Thyroid gland (tissue), 7 donors: Measurements from ENCODE around the genes DEPDC7 and KIAA1549L.

GRCh38 chr11:32440878-32441335, 5.6 kb upstream of the WT1 start:
- PRO-cap, 2 experiments, result no peak in any of the 2 experiments
- RAMPAGE, long total RNA, 5 experiments, result no peak in any of the 5 experiments

DNA sequence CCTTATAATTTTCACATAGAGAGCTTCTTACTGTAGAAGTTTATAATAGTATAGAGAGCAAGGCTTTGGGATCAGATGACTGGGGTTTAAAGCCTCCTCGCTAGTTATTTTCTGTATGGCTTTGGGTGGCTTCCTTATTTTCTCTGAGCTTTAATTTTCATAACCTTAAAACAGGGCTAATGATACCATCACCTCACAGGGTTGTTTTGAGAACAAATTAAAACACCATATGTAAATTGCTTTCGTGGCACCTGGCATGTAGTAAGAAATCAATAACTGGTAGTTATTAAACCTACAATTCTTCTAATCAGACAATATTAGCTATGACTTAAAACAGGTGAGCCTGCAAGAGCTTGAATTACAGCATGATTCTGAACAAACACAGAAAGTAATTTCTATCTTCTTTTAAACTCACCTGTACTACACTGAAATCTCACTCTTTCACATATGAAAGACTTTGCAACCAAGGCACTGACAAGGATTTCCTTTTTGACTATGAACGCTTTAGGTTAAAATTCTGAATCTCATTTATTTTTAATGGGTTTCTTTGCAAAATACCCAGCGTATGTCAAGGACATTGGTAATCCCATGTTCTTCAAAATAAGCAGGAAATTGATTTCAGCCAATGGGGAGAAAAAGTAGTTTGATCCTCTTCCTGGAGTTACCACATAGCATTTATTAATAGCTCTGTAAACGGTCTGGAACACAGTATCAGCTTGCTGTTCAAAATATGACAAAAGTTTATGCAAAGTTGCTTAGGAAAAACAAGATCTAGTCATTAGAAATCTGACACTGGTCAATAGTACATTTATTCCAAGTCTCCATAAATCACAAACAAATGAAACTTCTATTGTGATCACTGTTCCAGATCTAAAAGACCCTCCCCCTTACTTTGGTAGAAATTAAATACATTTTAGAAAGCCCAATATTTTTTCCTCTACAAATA, 7.8 kb upstream of the WT1 start:
- PRO-cap, 2 experiments, result no peak in any of the 2 experiments
- RAMPAGE, long total RNA, 5 experiments, result no peak in any of the 5 experiments

DNA sequence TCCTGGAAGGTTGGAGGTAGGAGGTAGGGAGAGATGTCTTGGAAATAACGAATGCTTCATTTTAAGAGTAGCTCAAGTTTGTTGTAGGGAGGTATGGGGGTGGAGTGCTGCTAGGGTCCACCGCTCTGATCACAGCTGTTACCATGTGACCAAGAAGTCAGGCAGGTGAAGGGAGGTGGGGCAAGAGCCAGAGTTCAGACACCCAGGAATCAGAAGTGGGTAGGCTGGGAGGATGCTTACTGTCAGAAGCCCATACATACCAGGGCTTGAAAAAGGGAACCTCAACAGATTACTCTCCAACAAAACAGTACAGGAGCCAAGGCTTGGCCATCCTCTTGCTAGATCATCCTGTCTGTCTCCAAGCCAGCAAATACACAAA, 30.8 kb upstream of the WT1 start:
- PRO-cap, 2 experiments, result no peak in any of the 2 experiments
- RAMPAGE, long total RNA, 5 experiments, result no peak in any of the 5 experiments

GRCh38 chr11:32830213-32830922, 641 bp downstream of the PRRG4 start:
- PRO-cap, 2 experiments, result peak in 1 of 2 experiments; most common plus-strand start chr11:32830438 (in 1); most common minus-strand start chr11:32830415 (in 1)
- RAMPAGE, long total RNA, 5 experiments, result no peak in any of the 5 experiments

GRCh38 chr11:32892118-32892639, 432 bp upstream of the QSER1 start:
- PRO-cap, 2 experiments, result no peak in any of the 2 experiments
- RAMPAGE, long total RNA, 5 experiments, result no peak in any of the 5 experiments

DNA sequence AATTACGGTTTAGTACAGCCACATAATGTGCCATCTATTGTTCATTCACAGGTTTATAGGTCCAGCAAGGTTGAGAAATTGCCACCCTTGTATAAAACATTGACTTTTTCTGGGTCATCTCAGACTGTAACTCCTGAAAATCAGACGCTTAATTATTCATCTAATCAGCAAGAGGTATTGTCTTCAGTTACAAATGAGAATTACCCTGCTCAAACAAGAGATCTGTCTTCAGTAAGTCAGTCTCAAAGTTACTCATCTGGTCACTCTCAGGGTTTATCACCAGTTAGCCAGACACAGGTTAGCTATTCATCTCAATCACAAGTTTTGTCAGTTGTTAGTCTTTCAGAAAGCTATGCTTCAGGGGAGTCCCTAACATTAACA, 40.1 kb downstream of the QSER1 start:
- PRO-cap, 2 experiments, result no peak in any of the 2 experiments
- RAMPAGE, long total RNA, 5 experiments, result no peak in any of the 5 experiments

DNA sequence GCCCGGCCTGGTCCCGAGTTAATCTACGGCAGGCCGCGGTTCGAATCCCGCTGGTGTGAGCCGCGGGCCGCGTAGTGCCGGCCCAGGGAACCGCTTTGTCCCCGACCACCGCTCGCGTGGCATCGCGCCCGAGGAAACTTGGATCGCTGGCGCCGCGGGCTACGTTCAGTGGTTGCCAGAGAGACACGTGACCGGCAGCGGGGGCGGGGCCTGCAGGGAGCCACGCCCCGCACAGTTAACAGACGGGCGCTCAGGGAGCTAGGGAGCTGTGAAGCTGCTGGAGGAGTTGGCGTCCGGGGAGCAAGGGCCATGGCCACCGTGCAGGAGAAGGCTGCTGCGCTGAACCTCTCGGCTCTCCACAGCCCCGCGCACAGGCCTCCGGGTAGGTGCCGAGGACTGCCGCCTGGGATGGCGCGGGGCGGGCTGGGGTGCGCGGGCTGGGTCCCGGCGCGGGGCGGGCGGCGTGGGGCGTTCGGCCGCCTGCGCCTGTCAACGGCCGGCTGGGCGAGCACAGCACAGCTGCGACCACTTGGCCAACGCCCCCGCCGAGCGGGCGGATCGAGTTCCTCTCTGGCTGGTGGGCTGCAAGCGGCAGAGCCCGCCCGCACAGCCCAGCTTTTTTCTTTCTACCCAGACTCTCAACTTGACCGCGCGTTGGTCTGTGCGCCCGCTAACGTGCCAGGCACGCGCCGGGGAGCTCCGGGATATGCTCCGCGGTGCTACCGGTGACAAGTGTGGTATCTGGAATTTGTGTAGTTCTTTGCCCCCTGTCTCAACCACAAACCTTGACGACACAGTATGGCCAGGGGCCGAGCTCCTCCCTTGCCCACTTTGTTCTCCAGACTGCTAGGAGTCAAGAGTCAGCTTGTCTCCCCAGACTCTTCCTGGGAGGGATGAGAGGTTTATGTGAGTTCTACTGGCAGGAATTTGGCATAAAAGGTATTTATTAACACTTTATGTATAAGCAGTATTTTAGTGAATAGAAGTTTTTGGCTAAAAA, at the start of gene DEPDC7:
DEPDC7 (plus strand) TSS at position 232 of the 1,000 bp plus-strand sequence.
- PRO-cap, 2 experiments, result peak in 2 of 2 experiments; most common plus-strand start position 238 of the sequence (in 1); most common minus-strand start position 140 of the sequence (in 1)
- RAMPAGE, long total RNA, 5 experiments, result start-site peak on the plus strand in 2 of 5 experiments, centred at positions 247 to 251 of the sequence, 8 to 97 reads per replicate

DNA sequence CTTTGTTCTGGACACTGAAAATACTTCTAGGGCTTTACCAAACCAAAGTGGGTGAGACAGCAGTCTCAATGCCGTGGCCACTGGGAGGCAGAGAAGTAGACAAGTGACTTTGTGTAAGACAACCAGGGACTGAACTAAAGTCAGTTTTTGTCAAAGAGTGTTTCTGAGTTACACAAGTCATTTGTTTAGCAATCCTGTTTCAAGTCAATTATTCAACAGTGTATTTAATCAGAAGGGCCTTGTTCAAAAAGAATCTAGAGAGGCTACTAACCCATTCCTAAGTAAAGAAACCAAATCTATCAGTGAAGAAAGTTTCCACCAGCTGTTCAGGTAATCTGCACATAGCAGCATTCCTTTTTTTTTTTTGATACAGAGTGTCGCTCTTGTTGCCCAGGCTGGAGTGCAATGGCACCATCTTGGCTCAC, 46.7 kb downstream of the TCP11L1 start:
- PRO-cap, 2 experiments, result no peak in any of the 2 experiments
- RAMPAGE, long total RNA, 5 experiments, result no peak in any of the 5 experiments

DNA sequence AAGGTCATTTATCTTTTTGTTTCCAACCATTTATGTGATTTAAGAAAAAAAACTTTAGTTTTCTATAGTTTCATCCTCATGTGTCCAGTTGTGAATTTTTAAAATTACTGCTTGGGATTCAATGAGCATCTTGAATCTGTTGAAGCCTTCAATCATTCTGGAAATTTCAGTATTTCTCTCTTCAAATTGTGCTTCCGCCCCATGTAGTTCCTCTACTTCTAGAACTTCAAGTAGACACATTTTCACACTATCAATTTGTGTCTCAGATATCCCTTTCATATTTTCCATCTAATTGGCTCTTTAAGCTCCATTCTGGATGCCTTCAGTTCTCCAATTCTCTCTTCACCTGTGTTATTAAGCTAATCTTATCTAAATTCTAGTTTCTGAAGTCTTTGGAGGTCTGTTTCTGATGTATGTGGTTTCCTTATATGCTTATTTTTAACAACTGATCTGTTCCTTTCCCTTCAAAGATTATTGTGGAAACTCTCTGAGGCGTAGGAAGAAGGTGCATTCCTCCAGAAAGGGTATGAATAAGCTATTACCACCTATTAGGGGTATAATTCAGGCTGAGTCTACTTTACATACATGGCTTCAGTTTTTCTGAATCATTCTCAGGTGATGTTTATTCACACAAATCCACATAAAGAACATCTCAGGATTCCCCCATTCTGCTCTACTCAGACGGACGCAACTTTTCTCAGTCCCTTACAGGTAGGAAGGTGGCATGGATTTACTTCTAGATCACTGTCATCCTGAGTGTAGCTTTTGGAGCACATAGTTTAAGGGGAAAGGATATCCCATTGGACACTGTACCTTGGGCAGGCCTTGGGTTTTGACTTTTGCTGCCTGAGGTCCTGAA, 36.1 kb downstream of the CSTF3 start:
- PRO-cap, 2 experiments, result no peak in any of the 2 experiments
- RAMPAGE, long total RNA, 5 experiments, result no peak in any of the 5 experiments

- PRO-cap, 2 experiments, result no peak in any of the 2 experiments
- RAMPAGE, long total RNA, 5 experiments, result no peak in any of the 5 experiments
These were observed 29.4 kb downstream of the HIPK3 start for GRCh38 chr11:33286417-33287082.

- PRO-cap, 2 experiments, result no peak in any of the 2 experiments
- RAMPAGE, long total RNA, 5 experiments, result no peak in any of the 5 experiments
These were observed at the start of gene KIAA1549L for GRCh38 chr11:33375954-33377072. Gene KIAA1549L, plus strand, starts transcription at chr11:33376108.

DNA sequence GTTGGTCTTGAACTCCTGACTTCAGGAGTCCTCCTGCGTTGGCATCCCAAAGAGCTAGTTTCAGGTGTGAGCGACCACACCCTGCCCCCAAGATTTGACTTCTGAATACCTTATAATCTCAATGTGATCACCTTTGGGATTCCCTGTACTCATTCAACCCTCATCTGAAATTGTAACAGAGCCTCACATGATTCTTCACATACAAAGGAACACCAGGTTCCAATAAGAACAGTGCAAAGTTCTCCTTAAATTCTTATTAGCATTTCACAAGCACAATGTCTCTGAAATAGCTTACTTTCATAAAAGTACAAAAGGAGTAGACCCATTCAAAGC, 17.4 kb downstream of the FBXO3 start:
- PRO-cap, 2 experiments, result no peak in any of the 2 experiments
- RAMPAGE, long total RNA, 5 experiments, result no peak in any of the 5 experiments

DNA sequence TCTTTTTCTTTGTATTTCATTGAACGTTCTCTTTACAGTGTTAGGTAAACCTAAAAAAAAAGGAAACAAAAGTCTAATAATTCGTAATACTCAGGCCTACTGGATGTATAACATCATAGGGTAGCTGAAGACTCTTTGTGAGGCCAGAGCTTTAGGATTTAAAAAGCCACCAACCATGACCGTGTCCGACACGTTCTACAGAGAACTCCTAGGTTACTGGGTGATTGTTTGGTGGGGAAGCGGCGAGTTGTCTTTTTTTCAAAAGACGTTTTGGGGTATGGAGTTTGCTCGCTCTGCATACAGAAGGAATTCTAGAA, 589 bp upstream of the CAPRIN1 start:
- PRO-cap, 2 experiments, result no peak in any of the 2 experiments
- RAMPAGE, long total RNA, 5 experiments, result no peak in any of the 5 experiments

DNA sequence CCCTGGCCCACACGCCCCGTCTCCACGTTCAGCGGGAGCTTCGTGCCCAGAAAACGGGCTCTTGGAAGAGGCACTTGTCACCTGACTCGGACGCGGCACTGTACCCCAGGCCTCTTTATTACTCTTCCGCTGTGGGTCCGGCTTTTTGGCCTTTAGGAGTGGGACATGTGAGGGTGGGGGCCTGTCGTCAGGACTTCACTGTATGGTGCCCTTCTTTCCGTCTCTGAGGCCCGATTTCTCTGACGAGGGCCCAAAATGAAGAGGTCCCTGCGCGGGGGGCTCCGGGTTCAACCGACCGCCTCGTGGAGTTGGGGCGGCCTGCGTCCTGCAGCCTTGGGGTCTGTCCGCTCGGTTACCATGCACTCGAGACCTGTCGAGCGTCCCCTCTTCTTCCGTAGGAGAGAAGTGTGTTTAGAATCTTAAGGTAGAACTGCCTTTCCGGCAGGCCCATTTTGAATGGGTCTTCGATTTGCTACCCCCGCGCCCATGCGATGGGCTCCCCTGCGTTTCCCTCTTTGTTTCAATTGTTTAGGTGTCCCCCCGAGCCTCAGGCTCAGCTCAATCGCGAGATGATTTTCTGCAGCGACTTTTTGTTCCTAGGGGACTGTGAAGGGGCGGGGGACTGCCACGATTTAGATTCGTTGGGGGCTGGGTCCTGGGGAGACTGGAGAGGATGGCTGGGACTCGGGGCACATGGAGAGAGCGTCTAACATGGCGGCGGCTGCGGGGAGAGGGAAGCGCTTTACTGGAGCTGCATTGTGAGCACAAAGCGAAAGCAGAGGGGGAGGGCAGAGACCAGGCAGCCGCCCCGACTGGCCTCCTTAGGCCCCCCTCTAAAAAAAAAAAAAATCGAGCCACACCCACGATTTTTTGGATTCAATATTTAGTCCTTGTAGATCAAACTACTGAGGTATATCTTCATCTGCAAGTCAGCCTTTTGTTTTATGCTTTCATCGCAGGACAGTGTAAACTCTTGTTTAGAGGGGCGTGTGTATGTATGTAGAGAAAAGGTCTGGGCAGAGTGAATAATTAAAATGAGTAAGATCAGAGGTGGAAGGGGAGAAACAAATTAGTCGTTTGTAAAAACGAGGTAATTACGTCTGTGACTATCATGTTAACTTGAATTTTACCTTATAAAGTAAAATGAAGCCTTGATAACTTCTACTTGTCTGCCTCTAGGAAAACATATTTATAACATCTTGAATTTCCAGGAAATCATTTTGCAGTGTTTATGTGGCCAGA, 1.7 kb downstream of the CAPRIN1 start:
- PRO-cap, 2 experiments, result peak in 2 of 2 experiments; most common plus-strand start position 694 of the sequence (in 1); most common minus-strand start position 744 of the sequence (in 2)
- RAMPAGE, long total RNA, 5 experiments, result no peak in any of the 5 experiments

- PRO-cap, 2 experiments, result no peak in any of the 2 experiments
- RAMPAGE, long total RNA, 5 experiments, result no peak in any of the 5 experiments
These were observed 24.6 kb downstream of the CAPRIN1 start for GRCh38 chr11:34076035-34076600.

- PRO-cap, 2 experiments, result no peak in any of the 2 experiments
- RAMPAGE, long total RNA, 5 experiments, result no peak in any of the 5 experiments
These were observed 80.9 kb downstream of the NAT10 start for GRCh38 chr11:34186136-34186939.

DNA sequence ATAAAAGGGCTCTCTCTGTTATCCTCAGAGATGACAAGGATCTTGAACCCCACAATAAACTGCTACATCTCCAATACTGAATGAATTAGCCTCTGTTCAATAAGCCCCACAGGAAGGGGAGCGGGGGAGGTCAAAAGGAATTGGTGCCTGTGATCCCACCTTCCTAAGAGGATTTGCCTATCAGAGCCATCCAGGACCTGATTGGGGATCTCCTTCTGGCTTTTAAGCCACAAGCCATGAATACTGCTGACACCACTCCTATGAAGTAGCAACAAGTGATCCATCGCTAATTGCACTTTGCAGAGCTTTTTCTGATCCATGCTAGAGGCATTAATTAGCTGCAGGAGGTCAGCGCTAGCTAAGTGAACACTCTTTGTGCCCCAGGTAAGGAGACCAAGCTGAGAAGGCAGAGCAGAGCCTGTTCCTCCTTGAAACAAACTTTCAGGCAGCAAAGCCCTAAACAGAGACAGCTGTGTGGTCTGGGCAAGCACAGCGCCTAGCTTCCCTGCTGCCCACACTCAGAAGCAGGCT, 122.3 kb downstream of the ABTB2 start:
- PRO-cap, 2 experiments, result no peak in any of the 2 experiments
- RAMPAGE, long total RNA, 5 experiments, result no peak in any of the 5 experiments

DNA sequence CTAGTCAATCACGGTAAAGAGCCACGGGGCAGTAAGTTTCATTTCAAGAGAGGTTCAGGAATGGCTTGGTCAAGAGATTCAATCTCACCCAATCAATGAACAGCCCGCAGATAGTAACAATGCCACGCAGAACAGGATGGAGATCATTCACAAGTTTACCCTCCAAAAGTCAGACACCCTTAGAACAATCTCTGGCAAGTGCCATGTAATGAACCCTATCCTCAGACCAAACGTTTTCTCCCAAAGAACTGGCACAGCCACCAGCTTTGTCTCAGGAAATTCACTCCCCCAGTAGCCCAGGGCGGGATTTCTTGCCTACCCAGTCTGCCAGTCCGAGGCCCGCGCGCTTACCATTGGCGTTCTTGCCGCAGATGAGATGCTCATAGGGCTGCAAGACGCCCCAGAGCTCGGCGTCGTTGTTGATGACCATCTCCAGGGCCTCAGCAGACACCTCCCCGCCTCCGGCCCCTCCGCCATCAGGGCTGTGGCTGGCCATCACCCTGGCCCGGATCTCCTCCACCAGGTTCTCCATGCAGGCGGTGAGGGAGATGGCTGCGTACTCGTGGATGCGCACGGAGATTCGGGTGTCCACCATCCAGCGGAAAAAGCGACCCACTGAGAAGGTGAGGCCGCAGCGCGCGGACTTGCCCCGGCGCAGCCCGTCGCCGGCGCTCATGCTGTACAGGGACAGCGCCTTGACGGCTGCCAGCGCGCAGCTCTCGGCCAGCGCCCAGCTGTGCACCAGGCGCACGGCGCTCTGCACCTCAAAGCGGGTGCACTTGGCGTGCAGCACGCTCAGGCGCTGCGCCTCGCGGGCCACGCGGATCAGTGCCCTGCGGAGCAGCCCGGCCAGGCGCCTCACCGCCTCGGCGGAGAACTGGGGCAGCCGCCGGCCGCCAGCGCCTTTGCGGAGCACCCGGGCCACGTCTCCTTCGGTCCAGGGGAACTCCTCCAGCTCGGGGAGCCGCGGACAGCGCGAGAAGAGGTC, 1.2 kb downstream of the ABTB2 start:
- PRO-cap, 2 experiments, result peak in 1 of 2 experiments; most common plus-strand start position 767 of the sequence (in 1)
- RAMPAGE, long total RNA, 5 experiments, result no peak in any of the 5 experiments

DNA sequence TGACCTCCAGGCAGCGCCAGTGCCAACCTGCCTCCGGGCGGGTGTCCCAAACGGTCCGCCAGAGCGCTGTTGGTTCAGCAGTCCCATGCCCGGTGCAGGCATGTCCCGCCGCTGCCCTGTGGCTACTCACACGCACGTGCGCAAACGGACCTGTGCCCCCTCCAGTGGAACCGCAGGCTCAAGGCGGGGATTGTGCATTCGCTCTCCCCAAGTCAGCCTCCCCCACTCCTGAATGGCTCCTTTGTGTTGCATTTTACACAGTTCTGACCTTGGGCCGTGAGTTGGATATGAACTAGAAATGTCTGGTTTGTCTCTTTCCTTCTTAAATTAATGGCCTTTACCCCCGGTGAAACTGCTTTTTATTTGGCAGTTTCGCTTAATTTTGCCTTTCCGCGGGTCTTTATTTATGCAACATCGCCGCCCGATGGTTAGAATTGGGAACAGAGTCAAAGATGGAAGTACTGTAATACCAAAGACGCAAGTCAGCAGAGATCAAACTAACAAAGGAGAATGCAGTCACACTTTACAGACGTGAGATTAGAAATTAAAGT, 1.3 kb upstream of the ABTB2 start:
- PRO-cap, 2 experiments, result peak in 1 of 2 experiments; most common minus-strand start position 128 of the sequence (in 1)
- RAMPAGE, long total RNA, 5 experiments, result no peak in any of the 5 experiments

DNA sequence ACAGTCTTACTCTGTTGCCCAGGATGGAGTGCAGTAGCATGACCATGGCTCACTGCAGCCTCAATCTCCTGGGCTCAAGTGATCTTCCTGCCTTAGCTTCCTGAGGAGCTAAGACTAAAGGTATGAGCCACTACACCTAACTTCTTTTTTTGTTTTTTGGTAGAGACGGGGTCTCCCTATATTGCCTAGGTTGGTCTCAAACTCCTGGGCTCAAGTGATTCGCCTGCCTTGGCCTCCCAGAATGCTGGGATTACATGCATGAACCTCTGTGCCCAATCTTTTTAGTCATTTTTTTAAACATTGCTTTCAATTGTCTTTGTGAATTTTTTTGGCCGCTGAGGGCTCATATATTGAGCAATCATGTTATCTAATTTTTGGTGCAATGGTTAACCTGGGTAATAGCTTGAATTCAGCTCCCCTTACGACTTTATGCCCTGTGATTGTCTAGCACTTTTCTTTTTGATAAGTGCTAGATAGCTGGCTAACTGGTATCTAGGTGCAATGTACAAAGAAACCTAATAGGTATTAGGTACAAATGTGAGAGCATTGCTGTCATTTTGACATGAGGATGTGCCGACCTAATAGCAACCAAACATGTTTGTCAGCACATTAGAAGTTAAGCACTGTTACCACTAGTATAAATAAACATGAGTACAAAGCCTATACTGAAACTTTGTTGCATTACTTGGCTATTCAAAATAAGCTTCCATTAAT, 35.3 kb upstream of the CAT start:
- PRO-cap, 2 experiments, result no peak in any of the 2 experiments
- RAMPAGE, long total RNA, 5 experiments, result no peak in any of the 5 experiments